Endothelial cell (in vitro differentiated cells): ENCODE measurements around a stretch of chr20.

DNA sequence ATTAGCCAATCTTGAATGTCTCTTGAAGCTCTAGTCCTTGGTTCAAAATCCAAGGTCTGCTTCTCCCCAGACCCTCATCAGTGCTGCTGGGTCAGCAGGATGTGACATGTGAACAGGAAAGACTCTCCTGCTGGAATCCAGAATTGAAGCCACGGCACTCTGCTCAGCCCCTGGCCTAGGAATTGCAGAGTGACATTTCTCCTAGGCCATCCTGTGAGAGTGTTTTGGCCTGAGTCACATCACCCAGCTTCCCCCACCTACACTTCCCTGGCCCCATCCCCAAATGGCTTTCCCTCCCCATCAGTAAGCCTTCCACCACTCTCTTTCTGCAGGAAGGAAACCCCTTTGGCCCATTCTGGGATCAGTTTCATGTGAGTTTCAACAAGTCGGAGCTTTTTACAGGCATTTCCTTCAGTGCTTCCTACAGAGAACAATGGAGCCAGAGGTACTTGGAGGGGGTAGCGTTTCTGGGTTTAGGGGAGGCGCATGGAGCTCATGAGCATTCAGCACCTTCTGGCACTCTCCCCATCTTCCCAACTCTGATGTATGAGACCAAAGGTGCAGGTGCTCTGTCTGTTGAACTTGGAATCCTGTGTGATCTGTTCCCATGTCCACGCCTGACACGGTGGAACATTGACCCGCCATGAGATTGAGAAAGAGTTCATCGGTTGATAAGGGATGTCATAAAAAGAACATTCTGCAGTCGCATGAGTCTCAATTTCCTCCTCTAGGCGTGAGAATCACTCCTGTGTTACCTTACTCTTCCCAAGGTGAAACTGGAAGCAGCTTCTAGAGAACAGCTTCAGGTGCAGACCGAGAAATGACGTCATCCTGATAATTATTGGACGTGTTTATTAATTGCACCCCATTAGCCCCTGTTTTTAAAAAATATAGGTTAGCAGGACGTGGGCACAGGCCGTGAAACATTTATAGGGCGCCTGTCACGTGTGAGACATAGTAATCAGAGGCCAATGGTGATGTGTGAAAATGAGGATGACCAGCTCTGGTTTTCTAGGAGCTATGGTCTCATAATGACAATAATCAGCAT, 8.9 kb downstream of the POFUT1 start:
- PRO-cap, result bidirectional peak, plus-strand start at position 80 of the sequence, minus-strand start at position 85 of the sequence; bidirectional peak, plus-strand start at position 448 of the sequence, minus-strand start at position 284 of the sequence

DNA sequence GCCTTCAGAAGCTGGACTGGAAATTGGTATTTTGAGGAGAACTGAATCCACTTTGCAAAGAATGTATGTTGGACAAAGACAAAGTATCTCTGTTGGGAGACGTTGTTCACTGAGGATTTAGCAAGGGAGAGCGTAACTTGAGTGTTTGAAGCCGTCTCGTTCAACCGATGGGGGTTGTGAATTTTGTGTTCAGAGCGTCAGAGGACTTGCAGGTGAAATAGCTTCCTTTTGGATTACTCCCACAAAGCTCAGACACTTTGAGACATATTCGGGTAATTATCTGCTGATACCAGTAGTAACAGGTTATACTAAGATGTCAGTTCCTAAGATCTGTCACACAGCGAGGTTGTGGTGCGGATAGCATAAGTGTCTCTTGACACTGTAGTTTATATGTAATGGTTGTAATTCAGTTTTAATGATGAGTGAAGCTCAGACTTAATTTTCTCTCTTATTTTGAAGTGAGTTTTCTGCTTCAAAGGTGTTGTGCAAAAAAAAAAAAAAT, 1.5 kb downstream of the ASXL1 start:
- PRO-cap, result no peak

- PRO-cap, result unidirectional peak, plus-strand start at chr20:32429873
These were observed 71.5 kb downstream of the ASXL1 start for GRCh38 chr20:32429515-32430121.

DNA sequence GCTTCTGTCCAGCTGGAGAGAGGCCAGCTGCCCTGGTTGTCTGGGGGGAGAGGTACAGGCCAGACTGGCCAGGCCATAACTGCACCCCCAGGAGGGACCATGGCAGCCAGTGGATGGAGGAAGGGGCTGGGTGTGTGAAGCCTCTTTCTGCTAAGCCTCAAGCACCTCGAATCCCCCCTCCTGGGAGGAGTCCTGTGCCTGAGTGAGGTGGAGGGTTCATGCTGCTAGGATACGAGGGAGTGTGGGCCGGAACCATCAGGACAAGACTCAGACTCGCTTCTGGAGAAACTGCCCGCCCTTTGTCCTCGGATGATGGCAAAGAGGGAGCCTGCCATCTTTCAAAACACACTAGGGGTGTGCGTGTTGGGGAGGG, 90.3 kb downstream of the ASXL1 start:
- PRO-cap, result no peak

DNA sequence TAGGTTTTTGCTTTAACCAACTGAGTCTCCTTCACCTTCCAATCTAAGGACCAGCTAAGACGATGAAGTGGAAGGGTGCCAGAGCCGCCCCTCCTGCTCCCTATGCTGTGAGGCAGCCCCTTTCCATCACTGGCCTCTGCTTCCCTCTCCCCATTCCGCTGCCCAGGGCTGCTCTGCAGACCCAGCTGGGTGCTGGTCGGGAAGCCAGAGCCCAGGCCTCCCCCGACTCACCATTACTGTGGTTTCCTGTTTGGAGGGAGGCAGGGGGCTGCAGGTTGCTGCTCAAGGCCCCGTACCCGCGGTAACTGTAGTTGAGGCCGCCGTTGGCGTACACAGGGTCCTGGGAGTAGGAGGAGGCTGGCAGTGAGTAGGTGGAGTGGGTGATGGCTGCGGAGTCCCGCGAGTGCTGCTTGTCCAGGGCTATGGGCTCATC, 93.9 kb downstream of the ASXL1 start:
- PRO-cap, result bidirectional peak, plus-strand start at position 363 of the sequence, minus-strand start at position 241 of the sequence

DNA sequence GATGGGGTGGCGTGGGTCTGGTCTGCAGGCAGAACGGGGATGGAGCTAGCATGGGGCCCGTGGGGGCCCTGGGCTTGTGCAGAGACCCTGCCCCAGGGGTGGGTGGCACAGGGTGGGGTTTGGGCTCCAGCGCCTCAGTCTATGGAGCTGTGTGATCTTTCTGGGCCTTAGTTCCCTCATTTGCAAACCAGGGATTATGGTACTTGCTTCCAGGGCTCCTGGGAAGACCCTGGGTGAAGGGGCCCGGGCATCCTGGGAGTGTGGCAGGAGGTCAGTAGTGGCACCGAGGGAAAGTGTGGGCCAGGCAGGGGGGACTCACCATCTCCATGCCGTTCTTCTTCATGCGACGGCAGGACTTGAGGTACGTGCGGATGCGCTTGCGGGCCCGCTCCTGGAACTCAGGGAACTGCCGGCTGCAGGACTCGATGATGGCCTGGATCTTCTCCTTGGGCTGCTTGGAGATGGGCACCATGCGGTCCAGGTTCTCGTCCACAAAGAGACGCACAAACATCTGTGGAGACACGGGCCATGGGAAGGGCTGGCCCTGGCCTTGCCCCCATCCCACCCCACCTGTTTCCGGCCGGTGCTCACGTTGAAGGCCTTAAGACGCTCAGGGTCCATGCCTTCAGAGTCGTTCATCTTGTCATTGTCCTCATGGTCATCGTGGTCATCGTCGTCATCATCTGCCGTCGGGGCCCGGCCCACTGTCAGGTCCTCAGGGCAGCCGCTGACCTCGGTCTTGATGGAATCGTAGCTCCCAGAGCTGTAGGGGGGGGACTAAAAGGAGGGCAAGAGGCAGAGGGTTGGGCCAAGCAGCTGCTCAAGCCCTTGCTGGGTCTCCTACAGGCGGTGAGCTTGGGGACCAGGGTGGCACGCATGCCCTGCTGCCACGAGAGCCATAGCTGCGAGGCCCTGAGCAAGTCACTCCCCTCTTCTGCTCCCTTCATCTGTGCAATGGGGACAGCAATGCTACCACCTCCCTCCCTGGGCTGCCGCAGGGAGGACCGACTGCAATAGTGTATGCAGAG, 95.2 kb downstream of the ASXL1 start:
- PRO-cap, result no peak

DNA sequence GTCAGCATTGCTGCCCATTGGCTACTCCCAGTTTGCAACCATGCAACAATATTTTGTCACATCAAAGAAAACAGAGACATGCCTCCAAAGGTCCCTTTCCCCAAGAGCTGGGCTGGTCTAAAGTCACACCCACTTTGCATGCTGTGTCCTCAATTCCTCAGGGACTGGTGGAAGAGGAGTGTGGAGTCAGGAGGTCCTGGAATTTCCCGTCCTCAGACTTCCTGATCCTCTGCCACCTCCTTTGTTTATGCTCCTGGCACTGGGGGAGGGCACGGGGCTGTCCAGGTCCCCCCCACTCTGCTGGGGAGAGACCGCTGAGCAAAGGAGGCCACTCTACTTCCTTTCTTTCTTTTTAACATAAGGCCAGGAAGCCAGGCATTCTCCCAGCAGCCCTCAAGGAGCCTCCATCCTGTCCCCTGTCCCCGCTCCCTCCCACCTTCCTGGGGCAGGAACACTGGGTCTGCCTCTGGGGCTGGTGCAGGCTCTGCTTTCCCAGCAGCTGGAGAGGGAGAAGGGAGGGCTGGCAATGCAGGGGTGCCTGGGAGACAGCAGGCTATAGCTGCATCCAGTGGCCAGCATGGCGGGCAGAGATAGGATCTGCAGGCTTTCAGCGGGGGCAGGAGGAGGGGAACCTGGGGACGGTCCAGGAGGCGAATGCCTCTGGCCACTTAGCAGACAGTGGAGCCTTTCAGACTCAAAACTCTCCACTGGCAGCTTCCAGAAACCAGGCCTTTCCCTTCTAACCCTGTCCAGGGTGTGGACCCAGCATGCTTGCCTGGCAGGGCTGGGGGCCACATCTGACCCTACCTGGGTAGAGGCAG, 68.1 kb downstream of the NOL4L start:
- PRO-cap, result bidirectional peak, plus-strand start at position 146 of the sequence, minus-strand start at position 159 of the sequence; bidirectional peak, plus-strand start at position 504 of the sequence, minus-strand start at position 326 of the sequence

GRCh38 chr20:32535217-32535897, 49.8 kb downstream of the NOL4L start:
- PRO-cap, result no peak

GRCh38 chr20:32559834-32560304, 25.3 kb downstream of the NOL4L start:
- PRO-cap, result no peak

GRCh38 chr20:32621085-32621926, 36.2 kb upstream of the NOL4L start:
- PRO-cap, result no peak

- PRO-cap, result no peak
These were observed 41.2 kb downstream of the C20orf203 start for GRCh38 chr20:32632272-32633203.

- PRO-cap, result no peak
These were observed 1.0 kb downstream of the DNMT3B start for GRCh38 chr20:32763170-32763664.

- PRO-cap, result bidirectional peak, plus-strand start at chr20:32820766, minus-strand start at chr20:32820628
These were observed 896 bp downstream of the MAPRE1 start for GRCh38 chr20:32820571-32821129.

GRCh38 chr20:33127696-33128294, 40.2 kb upstream of the BPIFA2 start:
- PRO-cap, result no peak

GRCh38 chr20:33235659-33235858, 237 bp upstream of the BPIFA1 start:
- PRO-cap, result no peak

GRCh38 chr20:33401838-33402117, 459 bp upstream of the CDK5RAP1 start:
- PRO-cap, result no peak

GRCh38 chr20:33408167-33408581, 6.9 kb upstream of the CDK5RAP1 start:
- PRO-cap, result no peak

GRCh38 chr20:33442905-33443476, 572 bp downstream of the SNTA1 start:
- PRO-cap, result unidirectional peak, plus-strand start at chr20:33443376

DNA sequence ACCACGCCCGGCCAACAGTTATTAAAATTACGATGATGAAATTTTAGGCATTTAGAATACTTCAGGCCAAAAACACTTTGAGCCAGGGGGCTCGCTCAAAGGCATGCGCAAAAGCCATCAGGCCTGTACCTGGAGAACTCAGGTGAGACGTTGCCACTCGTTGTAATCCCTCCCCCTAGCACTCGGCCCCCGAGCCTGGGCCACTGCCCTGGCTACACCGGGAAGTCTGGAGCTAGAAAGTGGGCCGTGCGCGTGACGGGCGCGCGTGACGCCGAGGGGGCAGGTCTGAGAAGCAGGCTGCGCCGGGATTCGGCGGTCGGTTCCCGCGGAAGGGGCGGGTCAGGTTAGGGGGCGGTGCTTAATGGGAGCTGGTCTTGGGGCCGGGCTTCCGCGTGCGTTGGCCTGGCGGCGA, 283 bp upstream of the CBFA2T2 start:
- PRO-cap, result bidirectional peak, plus-strand start outside the sequence, minus-strand start at position 241 of the sequence

- PRO-cap, result no peak
These were observed 82.5 kb downstream of the CBFA2T2 start for GRCh38 chr20:33572112-33573076.